Glomerular endothelial cell (primary cell): ENCODE results near the gene XPO4.

GRCh38 chr13:19181921-19182123 lies 198 bp upstream of the TUBA3C start:
- RAMPAGE, long total RNA: no peak

GRCh38 chr13:19601735-19602934 lies 31.3 kb upstream of the MPHOSPH8 start:
- RAMPAGE, long total RNA: no peak

- RAMPAGE, long total RNA: no peak
Observed at GRCh38 chr13:19687252-19688165, 54.0 kb downstream of the MPHOSPH8 start.

DNA sequence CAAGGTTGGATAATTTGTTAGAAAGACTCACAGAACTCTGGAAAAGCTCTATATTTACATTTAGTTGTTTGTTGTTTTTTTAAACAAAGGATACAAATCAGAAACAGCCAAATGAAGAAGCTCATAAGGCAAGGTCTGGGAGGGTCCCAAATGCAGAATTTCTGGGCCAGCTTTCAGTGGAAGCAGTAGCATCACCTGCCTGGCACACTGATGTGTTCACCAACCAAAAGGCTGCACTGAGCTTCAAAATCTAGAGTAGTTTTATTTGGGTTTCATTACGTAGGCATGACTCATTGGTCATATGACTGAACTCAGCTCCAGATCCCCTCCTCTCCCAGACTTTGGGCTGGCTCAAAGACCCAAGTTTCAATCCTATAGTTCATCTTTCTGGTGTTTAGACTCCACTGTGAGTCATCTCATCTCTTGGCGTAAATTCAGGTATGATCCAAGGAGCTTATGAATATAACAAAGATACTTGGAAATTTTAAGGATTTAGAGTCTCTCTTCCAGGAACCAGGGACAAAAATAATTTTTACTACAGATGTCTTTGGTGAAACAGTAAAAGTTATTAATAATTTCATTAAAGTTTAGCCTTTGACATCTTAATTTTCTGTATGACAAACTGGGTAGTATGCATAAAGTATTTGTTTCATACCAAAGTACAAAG lies 17.7 kb downstream of the ZMYM5 start:
- RAMPAGE, long total RNA: no peak

DNA sequence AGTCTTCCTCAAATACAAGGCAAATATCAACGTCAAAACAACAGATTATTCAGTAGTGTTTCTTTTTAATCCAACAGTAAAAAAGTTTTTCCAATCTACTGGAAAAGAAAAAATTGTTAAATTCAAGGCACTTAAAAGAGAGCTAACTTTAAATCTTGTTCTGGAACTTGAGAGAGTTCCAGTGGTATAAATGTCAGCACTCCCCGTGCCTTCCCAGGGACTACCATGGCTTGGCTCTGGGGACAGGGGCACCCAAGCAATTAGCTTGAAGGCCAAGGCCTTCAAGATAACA lies 1.5 kb downstream of the ZMYM5 start:
- RAMPAGE, long total RNA: no peak

GRCh38 chr13:19863734-19864606 lies 521 bp upstream of the ZMYM5 start:
- RAMPAGE, long total RNA: no peak

GRCh38 chr13:20301759-20302266 lies 69.7 kb upstream of the GJB6 start:
- RAMPAGE, long total RNA: no peak

DNA sequence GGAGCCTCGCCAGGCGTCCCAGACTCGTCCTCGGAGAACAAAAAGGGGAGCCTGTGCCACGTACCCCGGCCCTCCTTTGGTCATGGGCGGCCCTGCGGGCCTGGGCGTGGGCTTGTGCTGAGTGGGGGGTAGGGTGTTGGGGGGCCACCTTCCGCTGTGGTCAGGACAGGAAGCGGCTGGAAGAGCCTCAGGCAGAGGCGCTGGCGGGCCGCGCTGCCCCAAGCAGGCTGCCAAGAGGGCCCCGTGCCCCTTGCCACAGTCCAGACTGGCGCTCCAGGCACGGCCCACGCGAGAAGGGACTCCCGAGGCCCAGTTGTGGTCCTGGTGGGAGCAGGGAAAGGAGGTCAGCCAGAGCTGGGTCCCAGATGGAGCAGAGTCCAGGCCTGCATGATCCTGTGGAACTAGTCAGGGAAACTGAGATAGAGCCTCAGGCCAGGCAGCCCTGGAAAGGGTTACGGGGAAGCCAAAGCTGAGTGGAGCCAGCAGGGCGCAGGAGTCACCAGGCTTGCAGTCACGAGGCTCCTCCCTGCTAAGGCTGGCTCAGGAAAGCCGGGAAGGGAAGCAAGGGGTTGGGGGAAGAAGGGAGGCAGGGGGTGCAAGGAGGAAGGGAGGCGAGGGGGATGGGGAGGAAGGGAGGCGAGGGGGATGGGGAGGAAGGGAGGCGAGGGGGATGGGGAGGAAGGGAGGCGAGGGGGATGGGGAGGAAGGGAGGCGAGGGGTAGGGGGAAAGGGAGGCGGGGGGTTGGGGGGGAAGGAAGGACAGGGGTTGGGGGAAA lies 135.0 kb downstream of the CRYL1 start:
- RAMPAGE, long total RNA: no peak

GRCh38 chr13:20391369-20391895 lies 134.2 kb downstream of the CRYL1 start:
- RAMPAGE, long total RNA: no peak

GRCh38 chr13:20476282-20476694 lies 49.4 kb downstream of the CRYL1 start:
- RAMPAGE, long total RNA: no peak

GRCh38 chr13:20546576-20546966 lies 20.4 kb upstream of the IFT88 start:
- RAMPAGE, long total RNA: no peak

DNA sequence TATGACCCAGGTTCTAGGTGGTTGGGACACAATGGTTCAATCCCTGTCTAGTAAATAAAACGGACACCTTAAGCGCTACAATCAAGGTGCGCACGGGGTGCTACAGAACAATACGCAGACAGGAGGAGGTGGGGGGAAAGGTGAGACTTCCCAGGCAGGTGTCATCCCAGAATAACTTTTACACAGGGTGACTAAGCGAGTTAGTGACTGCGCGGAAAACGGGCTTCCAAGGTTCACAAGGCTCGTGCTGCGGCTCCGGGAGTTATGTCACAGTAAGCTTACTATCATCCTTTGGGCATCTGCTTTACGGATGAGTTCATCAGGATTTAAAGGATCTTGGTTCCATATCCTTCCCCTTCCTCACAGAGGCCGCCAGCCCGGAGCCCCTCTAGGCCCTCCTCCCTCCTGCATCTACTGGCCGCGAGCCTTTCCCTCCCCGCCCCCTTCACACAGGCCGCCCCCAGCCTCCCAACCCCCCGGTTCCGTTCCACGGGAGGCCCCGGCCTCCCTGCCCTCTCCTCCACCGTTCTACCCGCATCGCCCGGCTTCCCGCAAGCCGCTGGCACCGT lies 479 bp upstream of the IFT88 start:
- RAMPAGE, long total RNA: no peak

GRCh38 chr13:20902587-20903368 lies at the start of gene XPO4:
Gene XPO4 (minus strand): TSS chr13:20902746.
- RAMPAGE, long total RNA: no peak

DNA sequence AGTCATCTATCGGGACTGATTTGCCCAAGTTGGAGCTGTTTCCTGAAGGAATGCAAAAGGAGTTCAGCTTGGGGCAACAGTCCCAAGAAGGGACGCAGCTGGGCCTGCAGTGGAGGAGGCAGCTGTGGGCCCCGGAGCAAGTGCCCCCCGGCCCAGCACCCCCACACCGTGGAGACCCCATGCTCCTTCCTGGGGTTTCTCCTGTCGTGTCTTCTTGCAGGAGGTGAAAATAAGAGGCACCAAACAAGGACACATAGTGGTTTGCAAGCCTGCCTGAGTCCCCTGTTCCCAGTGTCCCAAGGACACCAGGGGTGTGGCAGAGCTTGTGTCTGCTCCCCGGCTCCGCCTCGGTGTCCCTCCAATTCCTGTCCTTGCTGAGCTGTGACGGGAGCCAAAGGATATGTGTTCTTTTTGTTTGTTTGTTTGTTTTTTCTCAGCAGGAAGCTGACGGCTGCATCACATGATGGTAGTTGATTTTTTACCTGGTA lies 50.6 kb upstream of the XPO4 start:
- RAMPAGE, long total RNA: no peak

- RAMPAGE, long total RNA: no peak
Observed at GRCh38 chr13:21061641-21061973, 221 bp upstream of the LATS2 start.

GRCh38 chr13:21435862-21436381 lies 23.2 kb downstream of the ZDHHC20 start:
- RAMPAGE, long total RNA: no peak

DNA sequence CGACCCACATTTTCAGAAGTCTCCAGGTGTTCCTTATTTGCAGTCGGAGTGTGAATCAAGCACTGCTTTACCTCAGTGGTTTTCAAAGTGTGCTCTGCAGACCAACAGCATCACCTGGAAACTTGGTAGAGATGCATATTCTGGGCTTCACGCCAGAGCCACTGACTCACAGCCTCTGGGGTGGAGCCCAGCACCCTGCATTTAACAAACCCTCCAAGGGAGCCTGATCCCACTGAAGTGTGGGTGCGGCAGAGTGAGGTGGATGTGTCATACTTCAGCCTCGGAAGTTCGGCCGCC lies 33.2 kb upstream of the MICU2 start:
- RAMPAGE, long total RNA: no peak

GRCh38 chr13:21893845-21894444 lies 223.1 kb downstream of the FGF9 start:
- RAMPAGE, long total RNA: no peak

- RAMPAGE, long total RNA: no peak
Observed at GRCh38 chr13:22209877-22210633, 539.2 kb downstream of the FGF9 start.

DNA sequence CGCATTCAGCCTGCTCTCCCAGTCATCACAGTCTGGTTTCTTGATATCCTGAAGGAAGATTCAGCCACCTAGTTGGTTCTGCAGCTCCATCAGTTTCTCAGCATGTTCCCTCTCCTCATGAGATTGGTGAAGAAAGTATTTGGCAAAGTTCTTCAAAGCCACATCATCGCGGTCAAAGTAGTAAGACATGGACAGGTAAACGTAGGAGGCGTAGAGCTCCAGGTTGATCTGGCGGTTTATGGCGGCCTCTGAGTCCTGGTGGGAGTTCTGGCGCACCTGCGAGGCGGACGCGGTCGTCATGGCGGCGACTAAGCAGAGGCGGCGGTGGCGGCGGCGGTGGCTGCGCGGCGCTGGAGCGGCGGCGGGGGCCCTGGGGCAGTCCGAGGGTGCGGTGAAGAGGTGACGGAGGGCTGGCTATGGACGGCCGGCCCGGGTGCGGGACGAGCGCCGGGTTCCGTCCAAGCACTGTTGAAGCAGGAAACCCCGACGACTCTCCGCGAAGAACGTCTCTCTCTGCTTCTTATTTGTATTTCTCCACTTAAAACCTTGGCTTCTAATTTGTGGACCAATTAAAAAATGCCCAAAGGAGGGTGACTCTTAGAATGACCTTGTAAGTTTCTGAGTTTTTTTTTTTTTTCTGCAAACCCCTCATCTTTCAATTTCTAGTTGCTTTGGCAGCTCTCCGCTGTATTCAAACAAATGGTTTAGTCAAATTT lies 484.3 kb upstream of the SGCG start:
- RAMPAGE, long total RNA: no peak